Peritoneum (tissue), 1 donor: ENCODE data around the genes C3orf52, CD200R1, SIDT1, GRAMD1C and DRD3.

DNA sequence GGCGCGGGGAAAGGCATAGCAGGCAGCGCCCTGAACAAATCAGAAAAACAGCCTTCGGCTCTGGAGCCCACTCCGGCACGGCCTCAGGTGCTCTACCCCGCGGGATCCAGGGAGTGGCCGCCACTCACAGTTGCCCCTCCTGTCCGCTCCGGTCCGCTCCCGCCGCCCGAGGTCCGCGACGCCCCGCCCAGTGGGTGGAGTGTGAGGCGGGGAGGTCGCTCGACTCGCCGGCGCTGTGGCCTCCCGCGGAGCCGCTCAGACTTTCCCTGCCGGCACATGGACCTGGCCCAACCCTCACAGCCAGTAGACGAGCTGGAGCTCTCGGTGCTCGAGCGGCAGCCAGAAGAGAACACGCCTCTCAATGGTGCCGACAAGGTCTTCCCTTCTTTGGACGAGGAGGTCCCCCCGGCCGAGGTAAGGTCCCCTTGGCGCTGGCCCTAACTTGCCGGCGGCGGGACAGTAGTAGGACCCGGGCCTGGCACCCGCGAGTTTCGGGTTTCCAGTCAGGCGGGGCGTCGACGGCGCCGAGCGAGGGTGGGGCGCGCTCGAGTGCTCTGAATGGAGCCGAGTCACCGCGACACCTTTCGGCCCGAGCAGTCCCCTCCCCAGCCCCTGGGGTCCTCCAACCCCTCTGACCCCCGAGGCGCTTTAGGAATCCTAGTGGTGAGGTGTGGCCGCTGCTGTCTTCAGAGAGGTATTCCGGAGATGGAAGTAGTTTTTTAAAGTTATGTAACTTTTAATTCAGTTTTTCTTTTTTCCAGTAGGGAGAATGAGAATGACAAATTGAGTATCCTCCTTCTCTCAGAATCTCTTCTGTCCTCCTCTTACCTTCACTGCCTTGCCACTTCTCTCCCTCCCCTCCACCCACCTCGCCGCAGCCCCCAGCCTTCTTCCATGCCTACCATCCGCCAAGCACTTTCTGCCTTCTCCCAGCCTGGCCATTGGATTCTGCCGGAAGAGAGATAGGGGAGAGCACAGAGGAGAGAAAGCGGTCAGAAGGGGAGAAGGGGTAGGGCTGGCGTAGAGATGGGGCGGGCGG, at the start of gene C3orf52:
Gene C3orf52 (plus strand): TSS at position 258 of the 1,039 bp plus-strand sequence.
- PRO-cap, result unidirectional peak, plus-strand start at position 306 of the sequence

DNA sequence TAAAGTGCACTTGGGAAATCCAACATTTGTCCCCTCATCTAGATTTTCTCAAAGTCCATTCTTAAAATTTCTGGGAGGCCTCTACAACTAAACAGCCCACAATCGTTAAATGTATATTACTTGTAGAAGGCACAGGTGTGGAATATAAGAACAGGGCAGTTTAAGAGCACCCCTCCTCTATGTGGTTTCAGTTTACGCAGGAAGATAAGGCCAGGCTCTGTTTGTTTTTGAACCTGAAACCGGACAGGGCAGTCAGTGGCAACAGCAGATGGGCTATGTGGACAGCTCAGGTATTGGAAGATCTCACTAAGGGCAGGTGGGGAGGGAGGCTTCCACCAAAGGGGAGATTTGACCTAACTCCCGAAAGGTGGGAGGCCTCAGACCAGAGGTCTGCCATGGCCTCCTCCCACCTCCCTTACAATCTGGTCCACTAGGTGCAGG, 5.0 kb downstream of the C3orf52 start:
- PRO-cap, result no peak

GRCh38 chr3:112116097-112116591, 16.9 kb downstream of the GCSAM start:
- PRO-cap, result no peak

- PRO-cap, result no peak
Observed at GRCh38 chr3:112136002-112136386, 2.9 kb upstream of the GCSAM start.

DNA sequence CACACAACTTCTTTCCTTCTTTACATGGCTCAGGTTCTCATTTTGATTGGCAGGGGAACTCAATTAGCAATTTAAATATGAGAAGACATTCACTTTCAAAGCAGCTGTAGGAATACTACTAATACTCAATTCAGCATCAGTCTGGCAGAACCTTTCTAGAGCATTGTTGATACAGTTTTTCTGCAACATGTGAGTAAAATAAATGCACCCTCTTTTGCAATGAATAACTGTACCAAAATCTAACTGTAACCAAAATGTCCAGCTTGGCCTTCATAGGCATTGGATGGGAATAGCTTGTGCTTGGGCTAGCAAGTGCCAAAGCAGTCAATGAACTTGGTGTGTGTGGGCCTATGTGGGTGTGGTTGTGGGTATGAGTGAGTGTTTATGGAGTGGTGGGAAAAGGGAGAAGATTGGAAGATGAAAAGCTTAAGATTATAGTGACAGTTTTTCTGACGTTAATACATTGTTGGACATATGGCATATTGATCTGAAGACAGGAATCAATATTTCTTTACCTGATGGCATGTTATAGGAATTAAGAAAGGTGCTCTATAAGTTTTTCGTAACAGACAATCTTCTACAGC, 35.4 kb upstream of the GCSAM start:
- PRO-cap, result no peak

DNA sequence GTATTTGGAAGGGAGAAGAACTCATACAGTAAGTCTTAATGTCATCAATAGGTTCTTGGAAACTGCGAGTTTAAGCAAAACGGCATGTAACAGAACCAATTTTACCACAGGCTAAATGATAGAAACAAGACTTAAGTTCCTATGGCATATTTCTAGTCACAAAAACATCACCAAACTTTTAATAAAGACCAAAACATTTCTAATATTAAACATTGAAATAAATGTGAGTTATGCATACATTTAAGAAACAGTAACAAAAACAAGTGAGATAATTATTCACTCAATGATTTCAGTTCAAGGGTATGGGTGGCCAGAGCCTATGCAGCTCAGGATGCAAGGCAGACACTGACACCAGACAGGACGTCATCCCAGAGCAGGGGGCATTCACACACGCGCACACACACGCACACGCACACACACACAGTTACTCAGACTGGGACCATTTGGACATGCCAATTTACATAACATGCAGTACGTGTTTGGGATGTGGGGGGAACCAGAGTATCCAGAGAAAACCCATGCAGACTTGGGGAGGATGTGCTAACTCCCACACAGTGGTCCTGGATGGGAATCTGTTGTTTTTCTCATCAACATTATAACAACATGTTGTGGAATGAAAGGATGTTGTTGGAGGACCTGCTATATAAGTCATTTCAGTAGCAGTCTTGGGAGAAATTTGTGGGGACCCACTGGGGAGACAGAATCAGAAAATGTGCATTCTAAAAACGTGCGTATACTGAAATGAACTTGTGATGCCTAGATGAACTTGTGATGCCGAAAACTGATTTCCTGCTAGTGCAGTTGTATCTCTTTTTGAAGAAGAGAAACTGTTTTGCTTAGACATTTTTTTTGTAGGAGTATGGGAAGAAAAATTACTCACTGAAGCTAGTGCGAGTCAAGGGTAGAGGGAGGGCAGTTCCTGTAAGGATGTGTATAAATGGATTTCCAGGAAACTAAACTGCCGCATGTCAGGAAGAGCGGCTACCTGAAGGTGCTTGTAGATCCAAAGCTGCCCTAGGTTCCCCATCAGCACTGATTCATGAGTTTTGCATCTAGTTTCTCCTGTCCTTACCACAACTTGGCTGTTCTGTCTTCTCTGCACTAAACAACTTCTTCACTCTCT, 25.1 kb downstream of the CD200 start:
- PRO-cap, result no peak

DNA sequence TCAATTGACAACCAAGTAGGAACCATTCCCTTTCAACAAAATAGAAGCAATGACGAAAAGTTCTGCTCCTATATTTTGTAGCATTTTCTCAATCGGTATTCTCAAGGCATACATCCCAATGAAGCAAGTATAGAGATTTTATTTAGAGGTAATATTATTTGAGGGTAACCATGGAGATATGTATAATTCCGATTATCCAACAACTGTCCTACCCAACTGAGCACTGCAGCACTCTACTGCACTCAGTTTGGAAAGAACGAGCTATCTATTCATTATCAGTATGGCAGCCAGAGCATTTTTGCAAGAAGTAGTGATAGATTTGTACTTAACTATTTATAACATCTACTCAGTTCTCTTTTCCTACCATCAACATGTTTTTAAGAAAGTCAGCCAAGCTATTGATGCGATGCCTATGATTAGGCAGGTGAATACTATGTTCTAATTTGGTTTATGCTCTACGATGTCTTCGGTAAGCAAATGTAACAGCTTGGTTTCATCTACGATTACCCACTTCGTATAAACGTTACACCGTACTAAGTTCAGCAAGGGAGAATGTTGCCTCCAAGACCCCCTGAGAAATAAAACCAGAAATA, 517 bp downstream of the BTLA start:
- PRO-cap, result no peak

DNA sequence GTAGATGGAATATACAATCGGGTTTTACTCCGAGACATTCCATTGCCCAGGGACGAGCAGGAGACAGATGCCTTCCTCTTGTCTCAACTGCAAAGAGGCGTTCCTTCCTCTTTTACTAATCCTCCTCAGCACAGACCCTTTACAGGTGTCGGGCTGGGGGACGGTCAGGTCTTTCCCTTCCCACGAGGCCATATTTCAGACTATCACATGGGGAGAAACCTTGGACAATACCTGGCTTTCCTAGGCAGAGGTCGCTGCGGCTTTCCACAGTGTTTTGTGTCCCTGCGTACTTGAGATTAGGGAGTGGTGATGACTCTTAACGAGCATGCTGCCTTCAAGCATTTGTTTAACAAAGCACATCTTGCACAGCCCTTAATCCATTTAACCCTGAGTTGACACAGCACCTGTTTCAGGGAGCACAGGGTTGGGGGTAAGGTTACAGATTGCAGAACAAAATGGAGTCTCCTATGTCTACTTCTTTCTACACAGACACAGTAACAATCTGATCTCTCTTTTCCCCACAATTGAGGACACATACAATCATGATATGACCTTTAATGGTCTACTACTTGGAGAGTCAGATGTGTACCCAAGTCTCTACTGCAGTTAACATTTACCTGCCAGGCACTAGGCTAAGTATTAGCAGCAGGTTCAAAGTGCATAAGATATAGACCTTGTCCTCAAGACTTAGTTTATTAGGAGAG, 2.8 kb downstream of the SLC35A5 start:
- PRO-cap, result no peak

GRCh38 chr3:112974676-112975442, at the start of gene CD200R1:
Gene CD200R1 (minus strand): TSS chr3:112975103.
- PRO-cap, result no peak

DNA sequence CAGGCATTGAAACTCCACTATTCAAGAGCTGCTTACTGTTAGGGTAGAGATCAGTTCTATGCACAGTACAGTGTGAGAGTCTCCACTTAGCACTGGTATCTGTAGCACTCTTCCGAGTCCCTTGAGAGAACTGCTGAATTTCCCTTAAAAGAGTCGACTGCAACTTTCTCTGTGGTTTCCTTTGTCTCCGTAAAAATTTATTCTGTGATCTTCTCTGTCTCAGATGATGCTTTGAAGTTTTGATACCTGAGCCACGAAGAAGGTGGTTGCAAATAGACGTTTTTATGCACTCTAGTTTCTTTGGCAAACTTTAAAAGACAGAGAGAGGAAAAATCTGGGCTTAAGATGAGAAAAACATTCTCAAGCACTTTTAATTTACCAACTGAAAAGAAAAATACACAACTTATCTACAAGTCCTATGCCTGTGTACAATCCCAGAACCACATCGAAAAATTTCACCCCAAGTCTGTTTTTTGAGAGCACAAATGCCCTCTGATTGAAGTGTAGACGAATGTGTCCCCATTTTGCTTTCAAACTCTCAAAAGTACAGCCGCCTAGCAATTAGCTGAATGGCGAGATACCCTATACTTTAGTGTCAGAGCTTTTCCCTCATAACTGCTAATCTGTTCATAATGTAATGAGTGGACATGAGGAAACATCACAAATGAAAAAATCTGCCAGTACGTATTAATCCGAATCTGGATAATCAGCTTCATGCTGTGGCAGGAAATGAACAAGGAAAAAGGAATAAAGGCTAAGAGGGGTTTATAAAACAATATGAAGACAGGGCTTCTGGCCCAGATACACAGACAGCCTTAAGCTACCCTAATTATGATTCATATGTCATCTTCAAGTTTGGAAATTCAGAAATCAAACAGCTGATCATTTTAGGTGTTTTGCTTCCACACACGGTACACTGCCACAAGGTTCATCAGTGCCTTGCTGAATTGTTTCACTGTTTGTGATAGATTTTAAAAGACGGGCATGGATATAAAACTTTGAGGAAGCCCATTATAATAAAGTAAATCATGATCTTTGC, 13.5 kb downstream of the NEPRO start:
- PRO-cap, result no peak

- PRO-cap, result no peak
Observed at GRCh38 chr3:113248121-113248554, 36.8 kb downstream of the BOC start.

DNA sequence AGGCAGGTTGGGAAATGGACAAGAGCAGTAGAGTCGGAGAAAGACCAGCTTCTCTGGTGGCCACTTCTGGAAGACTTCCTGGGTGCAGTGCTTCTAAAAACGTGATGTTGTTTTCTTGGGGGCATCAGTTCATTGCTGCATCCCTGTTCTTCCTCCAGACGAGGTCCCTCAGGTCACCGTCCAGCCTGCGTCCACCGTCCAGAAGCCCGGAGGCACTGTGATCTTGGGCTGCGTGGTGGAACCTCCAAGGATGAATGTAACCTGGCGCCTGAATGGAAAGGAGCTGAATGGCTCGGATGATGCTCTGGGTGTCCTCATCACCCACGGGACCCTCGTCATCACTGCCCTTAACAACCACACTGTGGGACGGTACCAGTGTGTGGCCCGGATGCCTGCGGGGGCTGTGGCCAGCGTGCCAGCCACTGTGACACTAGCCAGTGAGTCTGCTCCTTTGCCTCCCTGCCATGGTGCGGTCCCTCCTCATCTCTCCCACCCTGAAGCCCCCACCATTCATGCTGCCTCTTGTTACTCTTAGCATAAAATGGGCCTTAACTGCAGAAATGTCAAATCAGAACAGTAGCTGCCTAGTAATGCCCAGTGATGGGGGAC, 39.1 kb downstream of the BOC start:
- PRO-cap, result no peak

- PRO-cap, result no peak
Observed at GRCh38 chr3:113284280-113284882, 73.0 kb downstream of the BOC start.

DNA sequence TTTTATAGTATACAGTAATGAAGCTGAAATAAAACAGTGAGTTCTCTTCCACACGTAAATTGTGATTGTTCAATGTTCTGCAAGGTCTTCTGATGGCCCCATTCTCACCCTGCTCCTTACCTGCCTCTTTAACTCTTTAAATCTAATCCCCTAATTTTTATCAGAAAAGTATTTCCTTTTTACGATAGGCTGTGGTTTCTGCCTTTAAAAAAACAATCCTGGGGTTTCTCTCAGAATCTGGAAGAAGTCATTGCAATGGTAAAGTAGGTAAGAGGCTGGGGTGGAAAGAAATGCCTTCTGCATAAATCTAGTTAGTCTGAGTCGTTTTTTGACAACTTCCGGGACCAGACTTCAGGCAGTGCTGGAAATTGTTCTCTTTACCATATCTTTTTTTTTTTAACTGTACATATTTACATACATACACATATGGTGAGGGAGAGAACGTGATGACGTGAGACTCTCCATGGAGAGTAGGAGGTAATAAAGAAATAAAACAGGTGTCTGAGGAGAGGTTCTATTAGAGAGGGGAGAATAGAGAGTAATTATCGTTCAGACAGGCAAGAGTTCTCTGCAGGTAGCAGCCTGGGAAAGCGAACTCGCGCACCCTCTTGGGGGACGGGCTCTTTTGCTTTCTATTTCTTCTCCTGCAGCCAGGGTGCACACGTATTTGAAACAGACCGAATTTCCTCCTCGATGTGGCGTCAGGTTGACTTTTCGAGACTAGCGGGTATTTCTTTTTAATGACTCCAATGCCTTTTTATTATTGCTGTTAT, at the start of gene SIDT1:
Gene SIDT1 (plus strand): TSS at position 664 of the 773 bp plus-strand sequence.
- PRO-cap, result no peak

DNA sequence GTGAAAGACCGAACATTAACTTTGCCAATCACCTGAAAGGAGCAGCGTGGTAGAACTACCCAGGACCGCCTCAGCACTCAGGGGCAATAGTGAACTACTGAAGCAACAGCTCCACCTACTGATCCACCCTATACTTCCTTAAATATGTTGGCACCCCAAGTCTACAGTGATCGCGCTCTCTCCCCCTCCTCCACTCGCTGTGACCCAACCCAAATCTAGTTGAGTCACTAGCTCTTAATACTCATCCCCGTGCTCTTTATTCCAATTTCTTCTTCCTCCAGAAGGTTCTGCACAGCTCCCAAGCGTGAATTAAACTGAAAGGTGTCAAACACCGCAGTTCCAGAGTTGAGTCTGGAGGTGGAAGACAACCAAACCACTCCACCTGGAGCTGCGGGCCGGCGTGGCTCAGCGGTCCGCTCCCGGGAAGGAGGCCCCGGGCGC, 829 bp downstream of the NAA50 start:
- PRO-cap, result no peak

- PRO-cap, result no peak
Observed at GRCh38 chr3:113746626-113746854, 295 bp upstream of the ATP6V1A start.

DNA sequence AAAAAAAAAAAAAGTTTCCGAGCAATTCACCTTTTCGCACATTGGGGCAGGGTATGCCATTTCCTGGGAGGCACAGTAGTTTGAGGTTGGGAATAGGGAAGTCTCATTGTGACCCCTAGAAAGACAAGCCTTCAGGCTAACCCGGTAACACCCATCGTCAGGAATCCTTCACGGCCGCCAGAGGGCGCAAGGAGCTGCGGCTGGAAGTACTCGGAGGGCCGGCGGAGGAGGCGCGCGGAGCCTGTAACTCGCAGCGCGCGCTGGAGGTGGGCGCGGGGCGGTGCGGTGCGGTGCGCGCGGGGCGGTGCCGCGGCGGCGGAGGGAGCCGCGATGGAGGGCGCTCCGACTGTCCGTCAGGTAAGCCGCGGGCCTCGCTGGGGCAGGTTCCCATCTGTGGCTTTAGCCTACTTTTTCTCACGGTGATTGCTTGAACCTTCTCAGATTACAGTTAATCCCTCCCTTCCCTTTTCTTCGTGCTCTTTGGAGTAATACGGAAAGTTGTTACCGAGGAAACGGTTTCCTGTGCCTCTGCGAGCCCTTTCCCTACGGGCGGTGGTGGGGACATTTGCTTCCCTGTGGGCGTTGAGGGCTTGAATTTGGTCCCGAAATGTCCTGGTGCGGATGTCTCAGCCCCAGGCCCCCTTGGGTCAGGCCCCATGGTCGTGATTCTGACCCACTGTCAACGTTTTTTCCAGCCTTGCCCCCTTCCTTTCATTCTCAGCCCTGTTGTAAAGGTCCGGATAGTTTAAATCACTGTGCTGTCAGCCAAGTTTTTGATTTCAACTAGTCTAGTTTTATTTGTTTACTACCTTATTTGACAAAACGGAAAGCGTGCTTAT, at the start of gene GRAMD1C:
Gene GRAMD1C (plus strand): TSS at position 209 of the 839 bp plus-strand sequence.
- PRO-cap, result no peak

- PRO-cap, result no peak
Observed at GRCh38 chr3:114178647-114179157, at the start of gene DRD3. Gene DRD3 (minus strand): TSS chr3:114179052.

- PRO-cap, result no peak
Observed at GRCh38 chr3:114406309-114406660, 112.5 kb downstream of the TIGIT start.

- PRO-cap, result no peak
Observed at GRCh38 chr3:114455367-114455874, 161.6 kb downstream of the TIGIT start.